ENCODE results near the genes HOXA10 and TAX1BP1.

GRCh38 chr7:25949044-25949465, 202.9 kb upstream of the NFE2L3 start:
- PRO-cap: no peak
- RAMPAGE, long total RNA, 3 experiments: no peak in any of the 3 experiments

GRCh38 chr7:25951791-25952414, 200.1 kb upstream of the NFE2L3 start:
- PRO-cap: no peak
- RAMPAGE, long total RNA, 3 experiments: no peak in any of the 3 experiments

GRCh38 chr7:25968556-25969029, 183.4 kb upstream of the NFE2L3 start:
- PRO-cap: no peak
- RAMPAGE, long total RNA, 3 experiments: no peak in any of the 3 experiments

DNA sequence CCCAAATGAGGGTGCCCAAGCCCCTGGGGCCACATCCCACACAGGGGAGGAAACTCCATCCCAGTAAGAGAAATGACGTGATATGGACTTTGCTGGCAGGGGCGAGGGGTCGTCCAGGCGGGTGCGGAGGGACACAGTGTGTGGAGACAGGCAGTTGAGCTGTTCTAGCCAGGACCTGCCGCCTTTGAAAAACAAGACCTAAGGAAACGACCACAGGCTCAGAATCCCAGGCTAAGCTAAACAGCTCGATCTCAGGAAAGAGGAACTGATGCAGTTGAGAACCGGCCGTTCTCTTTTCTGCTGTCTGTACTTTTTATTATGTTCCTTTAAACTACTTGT, 51.1 kb upstream of the NFE2L3 start:
- PRO-cap: no peak
- RAMPAGE, long total RNA, 3 experiments: no peak in any of the 3 experiments

- PRO-cap: no peak
- RAMPAGE, long total RNA, 3 experiments: no peak in any of the 3 experiments
These were observed 1.2 kb downstream of the NFE2L3 start for GRCh38 chr7:26153268-26153481.

DNA sequence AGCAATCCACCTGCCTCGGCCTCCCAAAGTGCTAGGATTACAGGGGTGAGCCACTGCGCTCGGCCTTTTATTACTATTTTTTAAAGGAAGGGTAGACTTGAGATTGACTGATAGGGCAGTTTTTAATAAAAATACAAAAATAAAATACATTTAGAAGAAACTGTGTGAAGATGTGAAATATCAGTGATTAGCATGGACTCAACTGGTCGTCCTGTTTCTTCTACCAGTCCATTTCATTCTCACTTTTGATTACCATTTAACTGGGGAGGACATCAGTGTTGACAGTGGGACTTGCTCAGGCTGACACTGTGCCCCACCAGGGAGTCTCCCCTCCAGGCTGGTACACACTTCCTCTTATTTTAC, 1.8 kb downstream of the SNX10 start:
- PRO-cap: no peak
- RAMPAGE, long total RNA, 3 experiments: no peak in any of the 3 experiments

DNA sequence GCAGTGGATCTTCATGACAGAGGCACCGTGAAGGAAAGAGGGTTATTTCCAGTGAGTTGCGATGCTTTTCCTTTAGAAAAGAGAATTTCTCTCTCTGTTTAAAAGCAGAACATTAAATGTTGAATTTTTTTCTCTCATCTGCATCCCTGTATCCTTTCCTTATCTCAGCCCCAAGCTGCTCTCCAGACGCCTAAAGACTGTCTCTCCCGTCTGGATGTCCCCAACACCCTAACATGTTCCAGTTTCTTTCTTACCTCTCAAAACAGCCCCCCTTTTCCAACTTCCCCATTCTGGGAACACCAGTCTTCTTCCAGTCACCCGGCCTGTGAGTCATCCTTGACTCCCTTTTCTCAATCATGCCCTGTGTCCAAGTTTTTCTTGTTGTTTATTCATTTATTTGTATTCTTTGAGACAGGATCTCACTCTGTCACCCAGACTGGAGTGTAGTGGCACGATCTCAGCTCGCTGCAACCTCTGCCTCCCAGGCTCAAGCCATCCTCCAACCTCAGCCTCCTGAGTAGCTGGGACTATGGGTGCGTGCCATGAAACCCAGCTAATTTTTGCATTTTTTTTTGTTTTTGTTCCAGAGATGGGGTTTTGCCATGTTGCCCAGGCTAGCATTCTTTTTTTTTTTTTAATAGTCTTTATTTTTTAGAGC, 15.5 kb downstream of the SNX10 start:
- PRO-cap: no peak
- RAMPAGE, long total RNA, 3 experiments: no peak in any of the 3 experiments

GRCh38 chr7:26417354-26418478, 126.1 kb downstream of the SNX10 start:
- PRO-cap: no peak
- RAMPAGE, long total RNA, 3 experiments: no peak in any of the 3 experiments

GRCh38 chr7:27103302-27104275, 1.1 kb upstream of the HOXA2 start:
- PRO-cap: no peak
- RAMPAGE, long total RNA, 3 experiments: start-site peak on the minus strand in 2 of 3 experiments, at chr7:27103391-27103737 at its widest, 5 to 7 reads per replicate

DNA sequence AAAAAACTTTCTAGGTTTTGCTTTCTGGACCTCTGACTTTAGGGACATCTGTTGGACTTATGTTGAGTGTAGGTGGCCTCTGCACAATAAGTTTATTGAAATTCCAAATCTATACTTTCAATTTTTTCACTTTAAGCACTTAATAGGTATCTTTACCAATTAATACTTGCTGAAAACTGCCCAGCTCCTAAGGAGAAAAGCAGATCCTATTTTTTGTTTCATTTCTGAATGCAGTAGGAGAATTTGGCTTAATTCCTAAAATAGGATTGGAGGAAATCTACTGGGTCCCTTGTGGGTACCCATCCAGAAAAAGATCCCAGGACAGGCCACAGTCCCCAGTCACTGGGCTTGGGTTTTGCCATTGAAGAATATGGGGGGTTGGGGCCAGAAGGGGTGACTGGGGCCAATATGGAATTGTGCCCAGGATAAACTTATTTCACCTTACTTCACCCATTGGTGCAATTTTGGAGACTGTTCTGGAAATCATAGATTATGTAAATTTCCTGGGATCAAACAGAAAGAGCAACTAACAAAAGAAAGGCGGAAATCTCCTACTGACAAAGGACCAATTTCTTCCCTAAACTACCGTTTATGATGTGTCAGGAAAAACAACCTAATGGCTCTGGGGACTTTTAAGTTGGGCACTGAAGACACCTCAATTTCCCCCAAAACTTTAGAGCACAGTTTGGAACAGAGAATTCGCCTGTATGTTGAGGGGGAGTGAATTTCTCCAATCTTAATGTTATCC, 5.0 kb downstream of the HOXA5 start:
- PRO-cap: no peak
- RAMPAGE, long total RNA, 3 experiments: no peak in any of the 3 experiments

GRCh38 chr7:27139959-27140615, 3.4 kb downstream of the HOXA5 start:
- PRO-cap: no peak
- RAMPAGE, long total RNA, 3 experiments: no peak in any of the 3 experiments

DNA sequence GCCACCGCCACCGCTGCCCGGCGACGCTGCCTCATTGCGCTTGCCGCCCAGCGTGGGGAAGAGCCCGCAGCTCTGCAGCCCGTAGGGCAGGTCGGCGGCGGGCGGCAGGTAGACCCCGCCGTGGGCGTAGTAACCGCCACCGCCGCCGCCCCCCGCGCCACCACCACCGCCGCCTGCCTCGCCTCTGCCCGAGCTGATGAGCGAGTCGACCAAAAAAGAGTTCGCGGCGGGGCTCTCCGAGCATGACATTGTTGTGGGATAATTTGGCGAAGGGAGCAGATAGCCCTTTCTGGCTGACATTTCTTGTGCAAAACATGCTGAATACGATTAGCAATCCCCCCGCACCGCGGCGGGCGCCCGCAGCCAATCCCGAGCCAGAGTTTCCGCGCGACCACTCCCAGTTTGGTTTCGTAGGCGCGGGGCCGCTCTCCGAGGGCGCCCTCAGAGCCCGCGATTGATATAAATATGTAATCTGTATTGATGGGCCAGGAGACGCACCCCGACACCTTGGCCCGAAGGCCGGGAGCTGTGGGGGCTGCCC, at the start of gene HOXA10:
HOXA10 (minus strand) TSS at position 314 of the 541 bp plus-strand sequence.
- PRO-cap: bidirectional peak, plus-strand start at position 488 of the sequence, minus-strand start at position 295 of the sequence
- RAMPAGE, long total RNA, 3 experiments: no peak in any of the 3 experiments

DNA sequence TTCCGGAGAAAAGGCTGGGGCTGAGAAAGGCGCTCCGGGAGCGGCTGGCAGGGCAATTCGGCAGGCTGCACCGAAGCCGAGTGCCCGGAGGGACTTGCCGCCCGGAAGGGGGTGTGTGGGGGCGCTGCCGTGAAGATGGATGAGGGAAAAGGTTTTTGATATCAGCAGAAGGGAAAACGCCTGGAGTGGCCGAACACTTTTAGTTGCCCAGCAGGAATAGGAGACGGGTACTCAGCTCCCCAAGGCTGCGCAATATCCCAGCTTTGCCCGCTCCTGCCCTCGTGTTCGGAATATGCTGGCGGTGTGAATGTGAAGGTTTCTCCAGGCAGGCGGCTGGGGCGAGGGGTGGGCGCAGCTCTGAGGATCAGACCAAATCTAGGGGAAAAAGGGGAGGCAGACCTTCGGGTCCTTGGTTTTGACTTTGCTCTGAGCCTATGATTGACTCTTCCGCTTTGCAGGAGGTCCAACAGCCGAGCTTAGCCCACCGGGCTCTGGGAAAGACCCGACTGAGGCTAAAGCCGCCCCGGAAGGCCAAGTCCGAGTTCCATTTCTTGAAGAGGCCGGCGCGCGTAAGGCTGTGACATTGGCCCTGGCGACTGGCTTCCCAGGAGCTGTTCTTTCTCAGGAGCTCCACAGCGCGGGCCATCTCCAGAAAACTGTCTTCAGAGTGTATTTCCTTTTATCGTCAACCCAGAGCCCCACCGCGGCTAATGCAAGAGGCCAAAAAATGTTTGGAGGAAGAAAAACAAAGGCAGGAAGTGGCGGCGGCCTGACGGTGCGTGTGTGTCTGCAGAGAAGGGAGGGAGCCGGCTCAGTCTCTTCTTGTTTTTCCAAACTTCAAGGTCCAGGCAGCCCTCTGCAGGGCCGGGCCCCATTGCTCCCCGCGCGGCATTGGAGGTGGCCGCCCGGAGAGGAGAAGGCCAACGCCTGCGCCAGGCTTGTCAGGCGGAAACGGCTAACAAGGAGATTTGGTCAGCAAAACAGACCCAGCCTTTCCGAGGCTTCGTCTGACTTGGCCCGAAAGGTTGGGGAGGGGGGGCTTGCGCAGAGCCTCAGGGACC, 3.4 kb upstream of the HOXA11 start:
- PRO-cap: unidirectional peak, minus-strand start at position 658 of the sequence; unidirectional peak, minus-strand start at position 893 of the sequence
- RAMPAGE, long total RNA, 3 experiments: no peak in any of the 3 experiments

GRCh38 chr7:27202756-27203632, 3.1 kb upstream of the HOXA13 start:
- PRO-cap: no peak
- RAMPAGE, long total RNA, 3 experiments: no peak in any of the 3 experiments

DNA sequence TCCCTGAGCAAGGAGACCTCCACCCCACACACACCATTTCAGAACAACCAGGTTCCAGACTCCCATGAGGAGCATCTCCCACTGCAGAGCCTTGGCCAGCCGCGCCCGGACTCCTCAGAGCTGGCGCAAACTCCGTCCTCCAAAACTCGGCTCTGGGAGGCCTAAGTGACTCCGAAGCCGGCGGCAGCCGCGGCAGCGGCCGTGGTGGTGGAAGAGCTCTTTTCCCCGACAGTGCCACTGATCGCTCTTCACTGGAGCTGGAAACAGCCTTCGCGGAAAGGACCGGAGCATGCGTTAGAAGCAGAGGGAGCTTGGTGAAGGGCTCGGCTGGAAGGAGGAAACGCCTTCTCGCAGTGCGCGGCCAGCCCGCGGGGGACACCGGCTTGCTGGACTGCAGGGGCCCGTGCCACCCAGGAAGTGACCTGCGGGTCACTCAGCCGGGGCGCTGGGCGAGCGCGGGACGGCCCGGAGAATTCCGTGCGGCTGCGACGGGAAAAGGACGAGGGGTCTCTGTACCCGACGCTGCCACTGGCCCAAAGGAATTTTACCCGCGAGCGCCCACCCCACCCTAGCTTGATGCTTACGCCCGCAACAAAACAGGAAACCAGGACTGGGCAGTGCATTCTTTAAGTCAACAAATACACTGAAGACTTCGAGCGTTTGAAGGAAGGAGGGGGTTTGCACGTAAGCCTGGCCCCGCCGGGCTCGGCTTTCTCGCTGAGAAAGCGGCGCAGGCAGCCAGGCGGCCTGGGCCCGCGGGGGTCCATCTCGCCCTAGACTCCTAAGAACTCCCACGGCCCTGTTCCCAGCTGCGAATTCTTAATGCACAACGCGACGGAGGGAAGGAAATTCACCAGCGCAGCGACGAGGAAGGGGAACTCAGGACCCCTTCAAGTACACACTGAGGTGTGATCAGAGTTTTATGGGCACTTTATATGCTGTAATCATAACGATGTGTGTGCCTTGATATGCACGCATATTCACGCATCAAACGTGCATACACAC, 5.2 kb upstream of the HOXA13 start:
- PRO-cap: no peak
- RAMPAGE, long total RNA, 3 experiments: no peak in any of the 3 experiments

GRCh38 chr7:27663065-27663359, 329 bp upstream of the HIBADH start:
- PRO-cap: bidirectional peak, plus-strand start at chr7:27663160, minus-strand start at chr7:27662883
- RAMPAGE, long total RNA, 3 experiments: no peak in any of the 3 experiments

DNA sequence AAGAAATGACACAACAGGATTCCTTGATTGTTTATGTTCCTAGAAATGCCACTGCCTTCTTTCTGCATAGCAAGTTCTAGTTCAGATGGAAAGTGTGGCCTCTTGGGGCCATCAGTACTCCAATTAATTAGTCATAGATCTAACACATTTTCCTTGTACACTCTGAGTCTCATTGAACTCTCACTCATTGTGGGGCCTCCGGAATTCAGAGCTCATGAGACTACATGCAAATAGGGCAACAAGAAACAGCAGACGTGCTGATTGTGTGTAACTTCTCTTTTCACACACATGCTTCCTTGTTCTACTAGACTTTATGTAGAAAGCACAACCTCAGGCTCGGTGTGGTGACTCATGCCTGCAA, 35.3 kb upstream of the HIBADH start:
- PRO-cap: no peak
- RAMPAGE, long total RNA, 3 experiments: no peak in any of the 3 experiments

- PRO-cap: bidirectional peak, plus-strand start at chr7:27740182, minus-strand start at chr7:27740024
- RAMPAGE, long total RNA, 3 experiments: start-site peak on the plus strand in 3 of 3 experiments, at chr7:27740122-27740194 at its widest, 89 to 213 reads per replicate
These were observed at the start of gene TAX1BP1 for GRCh38 chr7:27739923-27740515. TAX1BP1 (plus strand) TSS chr7:27740162.

DNA sequence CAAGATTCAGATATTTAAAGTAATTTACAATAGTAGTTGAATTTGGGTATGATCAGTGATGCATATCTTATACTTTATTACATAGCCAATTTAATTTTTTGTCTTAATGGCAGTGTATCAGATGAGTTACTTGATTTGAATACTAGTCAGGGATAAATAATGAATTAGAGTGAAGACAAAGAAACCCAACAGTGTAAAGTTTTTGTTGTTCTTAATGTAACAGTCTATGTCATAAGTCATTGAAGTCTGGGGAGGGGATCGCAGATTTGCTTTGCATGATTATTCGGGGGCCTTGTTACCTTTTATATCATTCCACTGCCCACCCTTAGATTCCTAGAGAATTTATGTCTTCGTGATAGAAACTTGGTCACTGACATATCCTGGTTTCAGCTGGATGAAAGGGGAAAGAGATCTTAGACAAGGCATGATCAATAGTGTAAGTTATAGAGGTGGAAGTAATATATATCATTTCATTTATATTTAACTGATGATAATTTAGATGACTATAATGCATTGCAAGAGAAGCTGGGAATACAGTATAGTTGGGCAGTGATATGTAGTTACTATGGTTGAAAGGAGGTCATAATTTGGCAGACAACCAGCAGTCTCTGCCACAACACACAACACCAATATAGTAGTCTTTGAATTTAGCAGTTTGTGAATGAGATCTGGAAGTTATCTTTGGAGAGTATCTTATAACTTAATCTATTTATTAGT, 39.7 kb downstream of the TAX1BP1 start:
- PRO-cap: no peak
- RAMPAGE, long total RNA, 3 experiments: no peak in any of the 3 experiments

DNA sequence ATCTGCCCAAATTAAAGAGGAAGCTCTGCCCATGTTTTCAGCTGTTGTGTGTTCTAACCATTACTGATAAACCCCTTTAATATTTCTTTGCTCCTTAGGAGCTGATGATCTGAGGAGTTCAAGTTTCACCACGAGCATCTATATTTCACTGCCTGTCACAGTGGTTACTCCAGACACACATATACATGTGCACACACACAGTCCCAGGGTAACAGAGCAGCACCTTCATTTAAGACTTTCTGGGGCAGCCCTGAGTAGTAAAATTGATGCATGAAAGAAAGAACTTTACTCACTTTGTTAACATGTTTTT, 94.3 kb downstream of the JAZF1 start:
- PRO-cap: no peak
- RAMPAGE, long total RNA, 3 experiments: no peak in any of the 3 experiments